HTR-8/SVneo (cell line): ENCODE measurements around the gene STN1.

DNA sequence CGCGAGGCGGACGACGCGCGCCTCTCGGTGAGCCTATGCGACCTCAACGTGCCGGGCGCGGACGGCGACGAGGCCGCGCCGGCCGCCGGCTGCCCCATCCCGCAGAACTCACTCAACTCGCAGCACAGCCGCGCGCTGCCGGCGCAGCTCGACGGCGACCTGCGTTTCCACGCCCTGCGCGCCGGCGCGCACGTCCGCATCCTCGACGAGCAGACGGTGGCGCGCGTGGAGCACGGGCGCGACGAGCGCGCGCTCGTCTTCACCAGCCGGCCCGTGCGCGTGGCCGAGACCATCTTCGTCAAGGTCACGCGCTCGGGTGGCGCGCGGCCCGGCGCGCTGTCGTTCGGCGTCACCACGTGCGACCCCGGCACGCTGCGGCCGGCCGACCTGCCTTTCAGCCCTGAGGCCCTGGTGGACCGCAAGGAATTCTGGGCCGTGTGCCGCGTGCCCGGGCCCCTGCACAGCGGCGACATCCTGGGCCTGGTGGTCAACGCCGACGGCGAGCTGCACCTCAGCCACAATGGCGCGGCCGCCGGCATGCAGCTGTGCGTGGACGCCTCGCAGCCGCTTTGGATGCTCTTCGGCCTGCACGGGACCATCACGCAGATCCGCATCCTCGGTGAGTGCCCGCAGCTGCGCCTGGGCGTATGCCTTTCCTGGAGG lies 91.2 kb downstream of the NEURL1 start:
- RRBS: 96% methylated on average over 57 of the region's 106 CpGs

DNA sequence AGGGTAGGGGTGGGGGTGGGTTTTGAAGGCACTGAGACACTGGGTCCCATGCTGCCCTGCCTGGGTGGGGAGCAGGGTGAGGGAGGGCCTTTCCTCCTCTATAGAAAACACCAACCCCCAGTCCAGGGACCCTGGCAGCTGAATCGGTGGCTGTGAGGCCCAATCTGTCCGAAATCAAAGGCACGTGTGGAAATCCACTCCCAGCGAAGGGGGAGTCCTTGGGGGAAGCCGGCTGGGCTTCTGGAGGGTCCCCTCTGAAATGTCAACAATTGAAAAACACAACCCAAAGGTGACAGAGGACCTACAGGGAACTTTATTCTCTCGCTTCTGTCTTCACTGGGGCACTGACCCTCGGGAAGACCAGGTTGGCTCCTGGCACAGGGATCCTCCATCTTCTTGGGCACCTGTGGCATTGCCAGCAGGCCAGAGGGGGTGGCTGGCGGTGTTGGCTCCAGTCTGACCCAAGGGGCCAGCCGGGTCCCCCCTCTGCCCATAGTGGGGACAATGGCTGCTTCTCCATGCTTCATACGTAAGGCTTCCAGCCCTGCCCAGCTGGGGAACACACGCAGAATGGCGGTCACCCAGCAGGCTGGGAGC lies 106.6 kb downstream of the NEURL1 start:
- RRBS: no CpG with 5 or more reads among the region's 12 CpGs

DNA sequence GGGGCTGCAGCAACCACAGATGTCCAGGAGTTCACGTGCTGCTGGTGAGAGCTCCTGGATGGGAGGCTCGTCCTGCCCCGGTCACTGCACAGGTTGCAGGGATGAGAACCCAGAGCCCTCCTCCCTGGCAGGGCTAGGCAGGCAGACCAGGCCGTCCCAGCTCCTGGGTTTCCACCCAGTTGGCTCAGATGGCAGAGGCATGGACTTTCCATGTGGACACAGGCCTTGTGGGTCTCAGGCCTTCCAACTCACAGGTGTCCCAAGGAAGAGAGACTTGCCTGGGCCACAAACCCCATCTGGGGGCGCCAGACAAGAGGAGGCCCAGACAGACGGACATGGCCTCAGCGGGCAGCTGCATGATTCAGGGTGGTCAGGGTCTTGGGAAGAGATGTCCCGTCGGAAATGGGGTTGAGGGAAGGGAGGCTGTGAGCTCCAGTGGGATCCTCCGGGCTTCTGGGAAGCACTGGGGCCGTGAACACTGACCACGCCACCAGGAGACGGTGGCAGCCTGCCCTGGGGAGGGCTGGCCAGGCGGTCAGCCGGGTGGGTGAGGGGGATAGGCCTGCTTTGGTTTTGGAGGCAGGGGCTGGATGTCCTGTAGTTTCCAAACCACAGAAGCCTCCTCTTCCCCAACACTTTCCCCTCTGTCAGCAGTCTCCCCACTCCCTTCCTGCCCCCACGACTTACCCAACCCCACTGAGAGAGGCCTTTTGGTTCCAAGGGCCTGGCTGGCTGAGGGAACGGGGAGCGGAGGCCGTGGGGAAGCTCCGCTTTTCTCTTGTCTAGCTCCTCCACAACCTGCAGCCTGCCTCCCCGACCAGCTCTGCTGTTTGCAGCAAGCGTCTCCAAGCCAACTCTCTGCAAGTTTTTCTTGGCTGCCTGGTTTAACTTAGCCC lies 126.5 kb downstream of the NEURL1 start:
- RRBS: 96% methylated on average over 6 of the region's 22 CpGs

DNA sequence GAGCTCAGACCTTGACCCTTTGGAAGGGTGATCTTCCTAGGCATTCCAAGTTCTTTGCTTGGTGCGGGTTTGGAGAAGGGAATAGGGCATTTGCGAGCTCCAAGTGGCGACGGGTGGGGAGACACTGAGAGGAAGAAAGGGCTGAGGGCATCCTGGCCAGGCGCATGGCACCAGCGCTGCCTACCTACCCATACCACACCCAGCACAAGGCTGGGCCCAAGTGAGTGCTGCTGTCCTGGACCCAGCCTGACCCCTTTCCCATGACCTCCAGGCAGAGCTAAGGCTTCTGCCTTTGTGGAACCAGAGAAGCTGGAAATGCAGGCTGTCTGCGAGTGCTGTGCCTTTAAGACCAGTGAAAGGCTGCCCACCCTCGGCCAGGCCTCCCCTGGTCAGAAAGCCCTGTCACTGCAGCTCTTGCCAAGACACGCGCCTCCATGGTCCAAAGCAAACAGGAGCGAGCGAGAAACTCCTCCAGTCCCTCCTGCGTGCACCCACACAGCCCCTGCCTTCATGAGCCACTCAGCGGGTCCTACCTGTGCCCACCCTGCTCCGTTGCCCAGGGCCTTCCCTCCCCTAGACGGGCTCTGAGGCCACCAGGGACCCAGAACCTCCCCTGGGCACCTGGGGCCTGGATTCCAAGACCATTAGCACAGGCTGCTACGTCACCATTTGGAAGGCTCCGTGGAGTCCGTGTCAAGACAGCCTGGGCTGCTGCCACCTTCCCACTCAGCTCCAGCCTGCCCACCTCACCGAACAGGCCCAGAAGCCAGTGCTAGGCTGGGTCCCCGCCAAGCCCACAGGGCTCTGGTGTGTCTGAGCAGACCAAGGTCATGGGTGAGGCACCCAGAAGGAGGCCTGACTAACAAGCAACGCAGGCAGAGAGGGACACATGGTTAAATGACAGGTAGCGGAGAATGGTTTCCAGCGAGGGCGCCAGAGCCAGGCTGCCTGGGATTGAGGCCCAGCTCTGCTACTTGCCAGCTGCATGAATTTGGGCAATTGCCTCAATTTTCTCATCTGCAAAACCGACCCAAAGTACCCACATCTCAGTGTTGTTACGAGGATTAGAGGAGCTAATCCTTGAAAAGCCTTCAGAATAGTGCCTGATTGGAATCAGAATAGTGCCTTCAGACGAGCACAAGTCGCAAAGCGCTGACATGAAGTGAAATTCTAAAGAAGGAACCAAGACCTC lies 144.5 kb downstream of the NEURL1 start:
- RRBS: no CpG with 5 or more reads among the region's 30 CpGs

- RRBS: no CpG with 5 or more reads among the region's 5 CpGs
Observed at GRCh38 chr10:103656024-103656448, 162.5 kb downstream of the NEURL1 start.

- RRBS: no CpG with 5 or more reads among the region's 6 CpGs
Observed at GRCh38 chr10:103659736-103660094, 166.2 kb downstream of the NEURL1 start.

DNA sequence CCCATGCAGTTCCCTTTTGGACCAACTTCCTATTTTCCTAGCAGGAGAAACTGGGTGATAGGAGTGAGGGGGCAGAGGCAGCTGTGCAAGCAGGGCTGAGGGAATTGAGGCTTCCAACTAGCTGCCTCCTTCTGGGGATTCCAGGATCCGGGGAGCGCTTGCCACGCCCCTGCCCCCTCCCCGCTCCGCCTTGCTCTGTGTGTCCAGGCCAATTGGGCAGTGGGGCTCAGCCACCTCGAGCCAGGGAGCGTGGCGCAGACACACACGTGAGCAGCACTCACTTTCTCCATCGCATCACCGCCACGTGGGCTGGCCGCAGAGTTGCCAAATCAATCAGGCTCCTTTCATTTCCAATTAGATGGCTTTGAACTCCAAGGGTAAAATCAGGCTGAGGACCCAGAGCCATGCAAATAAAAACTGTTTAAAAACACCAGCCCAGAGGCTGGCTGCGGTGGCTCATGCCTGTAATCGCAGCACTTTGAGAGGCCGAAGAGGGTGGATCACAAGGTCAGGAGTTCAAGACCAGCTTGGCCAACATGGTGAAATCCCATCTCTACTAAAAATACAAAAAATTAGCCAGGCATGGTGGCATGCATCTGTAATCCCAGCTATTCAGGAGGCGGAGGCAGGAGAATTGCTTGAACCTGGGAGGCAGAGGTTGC lies 173.2 kb downstream of the SH3PXD2A start:
- RRBS: no CpG with 5 or more reads among the region's 17 CpGs

GRCh38 chr10:103712233-103712567 lies 143.2 kb downstream of the SH3PXD2A start:
- RRBS: no CpG with 5 or more reads among the region's 5 CpGs

DNA sequence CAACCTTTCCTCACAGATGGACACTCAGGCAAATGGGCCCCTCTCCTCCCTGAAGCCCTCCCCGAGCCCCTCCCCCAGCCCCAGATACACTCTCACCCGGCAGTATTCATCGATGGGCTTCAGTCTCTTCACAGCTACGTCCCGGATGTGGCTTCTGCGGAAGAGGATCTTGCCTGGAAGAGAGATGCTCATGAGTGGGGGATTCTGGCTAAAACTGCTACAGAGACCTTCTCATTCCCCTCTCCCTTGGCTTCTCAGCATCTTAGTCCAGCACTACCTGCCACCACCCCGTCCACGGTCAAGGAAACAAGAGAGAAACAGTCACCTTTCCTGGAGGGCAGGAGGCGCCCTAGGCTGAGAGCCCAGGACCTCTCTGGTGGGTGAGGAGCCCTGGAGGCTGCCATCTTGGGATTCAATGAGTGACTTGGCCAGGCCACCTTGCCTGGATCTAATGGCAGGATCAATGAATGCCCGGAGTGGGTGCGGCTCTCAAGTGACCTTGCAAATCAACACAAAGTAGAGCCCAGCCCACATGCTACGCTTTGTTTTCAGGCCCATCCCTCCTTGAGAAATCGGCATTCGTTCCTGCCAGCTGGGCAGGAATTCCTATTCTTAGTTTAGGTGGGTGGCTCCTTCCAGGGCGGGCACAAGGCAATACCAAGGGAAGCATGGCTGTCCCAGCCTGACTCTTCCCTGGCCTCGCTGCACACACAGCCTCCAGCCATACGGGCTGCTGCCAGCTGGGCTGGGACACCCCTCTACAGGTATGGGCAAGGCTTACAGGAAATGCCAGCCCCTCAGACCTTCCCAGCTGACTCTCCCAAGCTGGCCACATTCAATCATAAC lies 119.5 kb downstream of the SH3PXD2A start:
- RRBS: 95% methylated on average over 4 of the region's 17 CpGs

GRCh38 chr10:103759004-103759969 lies 96.1 kb downstream of the SH3PXD2A start:
- RRBS: 43% methylated on average over 1 of the region's 15 CpGs

GRCh38 chr10:103763769-103764147 lies 91.6 kb downstream of the SH3PXD2A start:
- RRBS: no CpG with 5 or more reads among the region's 5 CpGs

GRCh38 chr10:103836449-103836775 lies 19.0 kb downstream of the SH3PXD2A start:
- RRBS: no CpG with 5 or more reads among the region's 1 CpG

DNA sequence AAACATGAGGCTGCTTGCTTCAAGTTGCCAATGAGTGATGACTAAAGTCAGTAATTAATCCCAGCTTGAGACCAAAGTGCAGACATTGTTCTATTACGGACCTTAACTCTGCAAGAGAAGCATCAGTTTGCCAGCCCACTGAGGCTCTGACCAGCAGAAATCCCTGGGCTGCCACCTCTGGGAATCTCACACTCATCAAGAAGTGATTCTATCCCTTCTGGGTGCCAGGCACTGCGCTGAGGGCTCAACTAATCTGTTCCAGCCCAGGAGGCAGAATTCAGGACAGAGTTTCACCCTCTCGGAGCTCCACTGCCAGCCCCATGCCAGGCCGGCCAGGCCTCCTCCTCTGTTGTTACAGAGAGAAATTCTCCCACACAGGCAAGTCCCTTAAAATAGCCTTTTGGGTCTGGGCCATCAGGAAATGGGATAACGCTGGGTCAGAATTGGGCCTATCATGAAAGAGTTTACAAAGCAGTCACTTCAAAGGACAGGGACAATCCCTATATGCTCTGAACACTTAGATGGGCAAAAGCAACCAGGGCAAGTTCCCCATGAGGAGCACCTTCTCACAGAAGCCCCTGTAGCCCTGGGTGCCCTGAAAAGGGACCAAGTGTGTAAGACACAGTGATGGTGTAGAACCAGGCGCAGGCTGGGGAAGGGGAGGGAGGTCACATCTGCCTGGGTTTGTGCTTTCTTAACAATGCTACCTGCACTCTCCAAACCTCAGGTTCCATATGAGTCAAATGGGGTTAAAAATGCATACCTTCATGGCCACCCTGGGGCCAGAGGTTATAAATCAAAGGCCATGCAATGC lies 11.2 kb downstream of the SH3PXD2A start:
- RRBS: no CpG with 5 or more reads among the region's 6 CpGs

DNA sequence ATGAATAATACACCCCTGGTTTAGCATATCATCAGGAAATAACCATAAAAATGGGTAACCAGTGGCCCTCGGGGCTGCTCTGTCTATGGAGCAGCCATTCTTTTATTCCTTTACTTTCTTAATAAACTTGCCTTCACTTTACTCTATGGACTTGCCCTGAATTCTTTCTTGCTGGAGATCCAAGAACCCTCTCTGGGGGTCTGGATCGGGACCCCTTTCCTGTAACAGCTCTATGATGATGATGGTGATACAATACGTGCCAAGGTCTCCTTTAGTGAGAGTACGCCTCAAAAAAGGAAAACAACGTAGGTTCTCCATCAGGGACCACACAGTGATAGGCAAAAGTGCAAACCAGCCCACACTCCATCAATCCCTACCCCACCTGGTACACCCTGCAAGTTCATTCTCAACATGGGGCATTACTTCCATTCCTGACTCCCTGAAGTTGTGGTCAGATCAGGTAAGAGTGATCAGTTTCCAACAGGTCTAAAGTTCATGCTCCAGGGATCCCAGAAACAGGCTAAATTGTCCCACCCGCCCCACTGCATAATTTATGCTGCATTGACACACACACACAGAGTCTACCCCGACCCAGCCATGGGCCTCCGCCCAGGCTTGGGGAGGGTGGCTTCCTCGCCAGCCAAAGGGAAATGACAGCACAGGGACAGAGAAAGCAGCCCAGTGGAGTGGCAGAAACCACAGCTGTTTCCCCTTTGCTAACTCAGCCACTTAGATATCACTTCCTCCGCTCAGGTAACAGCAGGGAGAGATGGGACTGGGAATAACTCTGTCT lies 9.6 kb downstream of the SH3PXD2A start:
- RRBS: no CpG with 5 or more reads among the region's 10 CpGs

- RRBS: 15% methylated on average over 3 of the region's 17 CpGs
Observed at GRCh38 chr10:103856052-103856889, 895 bp upstream of the SH3PXD2A start.

DNA sequence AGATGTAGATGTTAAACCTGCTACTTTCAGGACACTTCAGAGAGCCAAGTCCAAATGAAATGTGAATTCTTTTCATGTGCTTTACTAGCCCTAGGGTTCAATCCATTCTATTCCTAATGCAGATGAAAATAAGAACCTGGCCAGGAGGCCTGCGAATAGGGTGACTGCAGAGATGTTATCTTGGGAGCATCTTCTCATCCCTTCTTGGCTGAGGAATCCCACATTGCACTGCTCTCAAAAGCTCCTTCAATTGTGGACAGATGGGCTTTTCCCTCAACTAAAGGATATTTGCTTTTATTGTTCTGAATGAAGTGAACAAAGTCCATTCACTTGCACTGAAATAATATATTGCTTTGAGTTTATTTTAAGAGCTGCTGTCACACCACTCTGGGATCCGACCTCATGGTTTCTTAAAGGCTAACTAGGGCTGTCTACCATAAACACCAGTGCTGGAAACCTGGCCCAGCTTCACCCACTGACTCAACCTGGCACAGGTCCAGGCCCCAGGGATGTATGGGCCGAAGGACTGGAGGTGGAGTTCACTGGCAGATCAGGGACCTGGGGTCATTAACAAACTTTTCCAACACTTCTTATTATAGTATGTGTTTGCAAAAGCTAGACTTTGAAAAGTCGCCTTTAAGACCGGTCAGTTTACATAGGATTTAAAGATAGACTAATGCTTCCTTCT lies 30.1 kb downstream of the STN1 start:
- RRBS: no CpG with 5 or more reads among the region's 5 CpGs

GRCh38 chr10:103917190-103918368 lies at the start of gene STN1:
Gene STN1, minus strand, starts transcription at chr10:103918184.
- RRBS: 1% methylated on average over 13 of the region's 54 CpGs

- RRBS: no CpG with 5 or more reads among the region's 1 CpG
Observed at GRCh38 chr10:104003729-104004216, 36.8 kb downstream of the SLK start.

DNA sequence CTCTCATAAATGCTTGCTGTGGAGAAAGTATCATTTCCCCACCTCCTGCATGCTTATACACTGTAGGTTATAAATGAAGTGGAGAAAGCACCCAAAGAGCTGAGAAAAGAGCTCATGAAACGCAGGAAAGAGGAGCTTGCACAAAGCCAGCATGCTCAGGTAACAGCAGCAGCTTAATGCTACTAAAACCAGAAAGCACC lies 43.7 kb downstream of the SLK start:
- RRBS: no CpG with 5 or more reads among the region's 1 CpG